Jurkat, Clone E6-1 (cell line): ENCODE data around the genes SFTPA1 and NRG3.

GRCh38 chr10:79253235-79253915, 93.9 kb upstream of the PPIF start:
- RRBS, result no CpG with 5 or more reads among the region's 12 CpGs

- RRBS, result no CpG with 5 or more reads among the region's 12 CpGs
Measured at GRCh38 chr10:79301504-79302159, 45.6 kb upstream of the PPIF start.

DNA sequence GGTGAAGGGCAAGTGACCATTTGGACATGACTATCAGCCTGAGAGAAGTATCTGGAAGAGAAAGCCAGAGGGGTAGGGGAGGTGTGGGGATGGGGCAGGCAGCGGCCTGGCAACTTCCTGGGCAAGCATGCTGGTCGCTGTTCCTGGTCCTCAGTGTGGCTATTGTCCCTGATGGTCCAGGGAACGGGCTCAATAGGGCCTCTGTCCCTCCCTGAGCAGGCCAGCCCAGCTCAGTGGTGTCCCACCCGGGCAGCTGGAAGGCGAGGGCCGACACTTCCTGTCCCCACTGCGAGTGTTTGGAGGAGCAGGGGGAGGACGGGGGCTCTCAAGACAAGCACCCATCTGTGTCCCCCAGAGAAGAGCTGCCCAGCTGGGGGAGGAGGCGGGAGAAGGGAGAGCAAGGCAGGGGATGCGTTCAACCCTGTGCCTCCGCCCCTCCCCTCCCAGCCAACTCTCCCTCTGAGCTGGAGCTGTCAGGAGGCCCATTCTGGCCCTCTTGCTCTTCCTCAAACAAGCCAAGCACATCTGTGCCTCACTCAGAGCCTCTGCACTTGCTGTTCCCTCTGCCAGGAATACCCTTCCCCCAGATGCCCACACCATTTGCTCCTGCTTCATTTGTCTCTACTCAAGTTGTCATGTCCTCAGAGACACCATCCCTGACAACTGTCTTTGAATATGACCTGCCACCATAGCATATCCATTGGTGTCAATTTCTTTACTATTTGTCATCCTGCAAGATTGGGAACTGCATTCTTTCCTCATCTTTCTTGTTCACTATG, 35.7 kb downstream of the ZCCHC24 start:
- RRBS, result no CpG with 5 or more reads among the region's 11 CpGs

DNA sequence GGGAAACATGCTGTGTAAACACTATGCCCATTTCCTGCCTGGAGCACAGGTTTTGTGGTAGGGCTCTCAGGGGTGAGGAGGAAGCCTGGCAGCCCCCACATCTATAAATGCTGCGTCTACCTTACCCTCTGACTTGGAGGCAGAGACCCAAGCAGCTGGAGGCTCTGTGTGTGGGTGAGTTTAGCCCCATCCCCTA, at the start of gene SFTPA1:
TSS of gene SFTPA1 (plus strand) at position 131 of the 196 bp plus-strand sequence.
- RRBS, result no CpG with 5 or more reads among the region's 1 CpG

GRCh38 chr10:80149400-80149885, 16.9 kb downstream of the PLAC9 start:
- RRBS, result no CpG with 5 or more reads among the region's 1 CpG

DNA sequence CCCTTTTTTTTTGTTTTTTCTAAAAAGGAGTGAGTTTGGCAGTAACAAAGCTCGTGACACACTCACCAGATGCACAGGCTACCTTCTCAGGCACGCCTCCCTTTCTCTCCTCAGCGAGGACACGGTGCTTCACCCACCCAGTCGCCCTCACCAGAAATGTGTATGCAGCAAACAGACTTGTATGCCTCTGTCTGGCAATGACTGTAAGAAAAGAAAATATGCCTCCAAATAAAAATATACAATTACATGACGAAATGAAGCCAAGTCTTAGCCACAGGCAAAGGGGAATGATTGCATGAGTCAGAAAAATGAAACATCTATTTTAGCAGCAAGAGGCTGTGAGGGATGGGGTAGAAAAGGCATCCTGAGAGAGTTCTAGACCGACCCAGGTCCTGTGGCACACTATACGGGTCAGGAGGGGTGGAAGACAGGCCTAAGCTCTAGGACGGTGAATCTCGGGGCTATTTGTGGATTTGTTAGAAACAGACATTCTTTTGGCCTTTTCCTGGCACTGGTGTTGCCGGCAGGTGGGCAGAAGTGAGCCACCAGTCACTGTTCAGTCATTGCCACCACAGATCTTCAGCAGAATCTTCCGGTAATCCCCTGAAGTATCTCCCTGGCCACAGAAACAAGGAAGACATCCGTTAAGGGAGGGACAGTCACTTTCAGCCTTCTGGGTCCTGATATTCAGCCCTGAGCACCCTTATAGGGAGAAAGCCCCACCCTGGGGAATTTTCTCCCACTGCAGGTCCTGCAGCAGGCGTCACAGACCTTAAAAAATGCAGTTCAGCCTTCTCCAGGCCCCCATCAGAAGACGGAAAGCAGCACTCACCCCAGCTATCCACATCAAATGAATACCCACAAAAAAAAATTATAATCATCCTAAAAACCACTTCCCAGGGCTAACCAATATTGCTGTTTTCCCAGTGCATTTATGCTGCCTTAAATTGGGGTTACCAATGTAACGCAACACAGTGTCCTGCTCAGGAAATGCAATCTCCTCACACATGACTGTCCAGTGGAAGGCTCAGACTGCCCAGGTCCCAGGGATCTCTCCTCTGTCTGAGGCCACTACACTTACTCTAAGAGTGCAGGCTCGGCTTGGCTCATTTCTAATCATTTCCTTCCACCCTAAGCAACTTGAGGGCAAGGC, 23.1 kb downstream of the PLAC9 start:
- RRBS, result 47% methylated on average over 2 of the region's 17 CpGs

DNA sequence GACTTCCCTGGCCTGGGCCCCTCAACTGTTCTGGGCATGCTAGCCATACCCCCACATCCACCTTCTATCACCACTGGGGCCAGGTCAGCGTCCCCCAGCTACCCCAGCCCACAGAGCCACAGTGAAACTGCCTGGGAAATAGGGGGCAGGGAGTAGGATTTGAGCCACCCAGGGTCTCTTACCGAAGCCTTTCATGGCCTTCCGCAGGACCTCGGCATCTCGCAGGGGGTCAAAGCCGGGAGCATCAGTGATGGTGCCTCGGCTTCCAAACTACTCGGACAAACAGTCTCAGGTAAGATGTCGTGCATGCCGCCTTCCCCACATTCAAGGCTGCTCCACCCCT, 34.5 kb downstream of the PLAC9 start:
- RRBS, result no CpG with 5 or more reads among the region's 10 CpGs

GRCh38 chr10:80178043-80179073, 27.0 kb downstream of the ANXA11 start:
- RRBS, result no CpG with 5 or more reads among the region's 12 CpGs

DNA sequence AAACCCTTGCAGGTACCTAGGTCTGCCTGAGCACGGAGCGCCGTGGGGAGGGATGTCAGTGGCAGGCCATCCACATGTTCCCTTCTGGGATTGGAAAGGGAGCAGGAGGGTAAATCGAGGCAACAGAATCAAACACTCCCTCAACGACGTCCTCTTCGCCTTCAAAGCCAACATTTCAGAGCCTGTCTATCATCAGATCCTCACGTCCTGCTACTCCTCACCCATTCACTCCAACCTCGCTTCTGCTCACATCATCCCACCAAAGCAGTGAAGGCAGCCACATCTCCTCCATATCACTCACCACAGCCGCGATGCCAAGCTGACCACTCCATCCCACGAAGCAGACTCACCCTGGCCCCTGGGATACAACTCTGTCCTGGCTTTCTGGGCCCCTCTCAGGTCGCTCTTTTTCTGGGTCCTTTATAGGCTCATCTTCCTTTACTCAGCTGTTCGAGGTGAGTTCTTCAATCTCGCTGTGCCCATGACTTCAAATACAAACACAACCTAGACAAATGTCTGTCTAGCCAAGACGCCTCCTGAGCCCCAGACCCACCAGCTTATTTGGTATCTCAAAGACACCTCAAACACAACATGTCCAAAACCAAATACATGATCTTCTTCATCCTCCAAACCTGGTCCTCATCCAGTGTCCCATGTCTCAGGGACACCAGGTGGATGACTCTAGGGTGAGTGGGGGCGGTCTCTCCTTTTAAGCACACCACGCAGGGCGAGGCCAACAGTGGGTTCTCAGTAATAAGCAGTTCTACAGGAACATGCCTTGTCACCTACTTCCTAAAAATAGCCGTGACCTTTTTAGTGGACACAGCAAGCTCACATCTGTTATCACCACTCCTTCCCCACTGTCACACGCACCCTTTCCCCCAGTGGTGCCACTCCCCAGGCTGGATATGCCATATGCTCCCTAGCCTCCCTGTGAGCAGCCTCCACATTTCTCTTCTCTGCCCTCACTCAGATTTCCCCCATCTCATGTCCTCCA, 4.1 kb downstream of the ANXA11 start:
- RRBS, result no CpG with 5 or more reads among the region's 21 CpGs

DNA sequence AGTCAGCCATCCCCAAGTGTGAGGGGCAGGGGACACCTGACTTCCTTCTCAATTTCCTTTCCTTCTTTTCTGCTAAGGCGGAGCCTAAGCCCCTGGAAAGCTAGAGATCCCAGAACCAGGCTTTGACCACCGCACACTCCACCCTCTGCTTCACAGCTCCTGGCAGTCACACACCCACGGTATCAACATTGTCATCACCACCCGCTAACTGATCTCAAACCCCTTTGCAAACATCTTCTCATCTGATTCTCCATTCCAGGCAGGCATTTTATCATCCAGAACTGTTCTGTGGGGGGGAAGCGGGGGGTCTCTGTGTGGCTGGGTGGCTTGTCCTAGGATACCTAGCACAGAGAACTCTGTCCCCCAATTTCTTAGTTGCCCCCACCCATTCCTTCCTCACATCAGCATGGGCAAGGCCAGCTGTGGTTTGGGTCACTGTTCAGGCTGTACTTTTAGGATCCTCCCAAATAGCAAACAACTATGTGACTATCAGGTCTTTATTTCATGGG, 3.4 kb downstream of the ANXA11 start:
- RRBS, result no CpG with 5 or more reads among the region's 5 CpGs

GRCh38 chr10:80265601-80266513, 23.6 kb downstream of the MAT1A start:
- RRBS, result 71% methylated on average over 2 of the region's 15 CpGs

- RRBS, result no CpG with 5 or more reads among the region's 1 CpG
Measured at GRCh38 chr10:80322512-80323035, 33.1 kb upstream of the MAT1A start.

GRCh38 chr10:80426984-80427973, 18.9 kb downstream of the PRXL2A start:
- RRBS, result no CpG with 5 or more reads among the region's 12 CpGs

GRCh38 chr10:80464504-80465478, 10.7 kb downstream of the TSPAN14 start:
- RRBS, result 15% methylated on average over 4 of the region's 15 CpGs

GRCh38 chr10:80465813-80466369, 11.8 kb downstream of the TSPAN14 start:
- RRBS, result no CpG with 5 or more reads among the region's 3 CpGs

DNA sequence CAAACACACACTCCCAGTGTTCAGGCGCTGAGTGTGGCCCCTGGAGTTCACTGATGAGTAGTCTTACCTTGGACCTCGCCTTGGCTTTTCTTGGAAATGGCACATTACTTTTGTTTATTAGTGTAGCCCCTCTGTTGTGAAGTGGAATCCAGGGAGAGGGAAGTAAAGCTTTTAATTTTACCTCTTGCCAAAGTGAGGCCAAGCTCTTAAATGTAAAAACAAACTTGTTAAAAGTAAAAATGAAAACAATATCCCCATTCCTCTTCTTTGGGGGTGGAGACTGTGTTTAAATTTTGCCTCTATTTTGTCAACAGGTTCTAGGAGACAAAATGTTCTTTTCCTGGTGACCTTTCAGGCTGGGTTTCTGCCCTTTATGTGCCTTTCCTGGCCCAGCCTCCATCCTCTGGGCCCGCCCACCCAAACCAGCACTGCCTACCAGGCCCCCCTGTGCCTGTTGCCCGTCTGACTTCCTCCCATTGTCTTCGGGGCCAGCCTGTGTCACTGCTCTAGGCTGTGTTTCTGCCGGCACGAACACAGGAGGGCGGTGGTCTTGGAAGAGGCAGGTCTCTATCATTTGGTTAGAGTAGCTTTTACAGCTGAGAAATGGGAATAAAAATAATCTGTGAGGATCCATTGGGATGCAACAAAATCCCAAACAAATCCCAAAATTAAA, 13.8 kb downstream of the TSPAN14 start:
- RRBS, result no CpG with 5 or more reads among the region's 8 CpGs

DNA sequence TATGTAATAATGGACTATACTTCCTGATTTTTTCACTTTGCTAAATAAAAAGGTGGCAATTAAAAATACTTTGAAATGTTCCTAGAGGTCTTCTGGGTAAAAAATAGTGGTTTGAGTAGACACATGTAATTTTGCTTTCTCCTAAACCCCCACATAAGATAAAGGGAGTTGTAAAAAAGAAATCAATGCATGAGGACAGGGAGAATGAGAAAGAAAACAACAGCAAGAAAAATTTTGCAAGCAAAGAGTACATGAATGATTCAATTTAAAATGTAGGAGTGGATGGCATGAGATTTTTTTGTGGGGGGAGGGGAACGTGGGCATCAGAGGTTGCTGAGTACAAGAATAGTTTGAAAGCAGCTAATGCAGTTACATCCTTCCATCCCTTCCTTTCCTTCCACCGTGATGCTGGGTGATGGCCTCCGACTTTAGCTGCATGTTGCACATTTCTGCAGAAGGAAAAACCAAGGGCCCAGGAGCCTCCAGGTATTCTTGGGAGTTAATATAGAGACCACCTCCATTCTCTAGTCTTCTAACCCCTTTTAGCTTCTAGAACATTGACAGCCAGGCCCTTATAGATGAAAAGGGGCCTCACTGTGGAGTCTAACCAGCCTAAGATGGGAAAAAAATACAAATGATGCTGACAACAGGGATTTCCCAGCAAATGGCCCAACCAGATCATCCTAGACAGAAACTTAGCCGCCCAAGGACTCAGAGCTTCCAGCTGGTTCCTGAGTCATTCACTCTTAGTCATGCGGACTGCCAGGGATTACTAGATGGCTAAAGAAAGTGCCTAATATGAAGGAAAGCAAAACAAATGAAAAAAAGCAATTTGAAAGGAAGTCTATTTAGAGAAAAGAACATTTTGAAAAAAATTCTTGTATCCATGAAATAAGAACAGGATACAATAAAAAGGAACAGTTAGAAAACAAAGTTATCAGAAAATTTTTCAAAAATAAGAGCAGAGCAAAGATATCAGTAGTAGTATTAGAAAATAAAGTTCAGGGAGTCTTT, 23.5 kb downstream of the TSPAN14 start:
- RRBS, result no CpG with 5 or more reads among the region's 5 CpGs

- RRBS, result no CpG with 5 or more reads among the region's 10 CpGs
Measured at GRCh38 chr10:80536494-80536972, 1.2 kb upstream of the SH2D4B start.

DNA sequence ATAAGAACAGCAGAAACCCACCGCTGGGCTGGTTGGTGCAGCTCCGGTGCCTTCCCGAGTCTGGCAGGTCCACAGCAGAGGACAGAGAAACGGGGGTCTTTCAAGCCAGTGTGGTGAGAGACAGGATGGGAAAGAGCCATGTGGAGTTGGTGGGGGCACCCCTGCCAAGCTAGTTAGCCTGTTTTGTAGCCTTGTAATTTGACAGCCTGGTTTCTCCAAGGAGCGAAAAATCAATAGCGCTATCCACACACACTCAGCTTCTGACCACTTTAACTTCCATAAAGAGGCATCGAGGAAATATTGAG, 165.8 kb downstream of the SH2D4B start:
- RRBS, result no CpG with 5 or more reads among the region's 7 CpGs

DNA sequence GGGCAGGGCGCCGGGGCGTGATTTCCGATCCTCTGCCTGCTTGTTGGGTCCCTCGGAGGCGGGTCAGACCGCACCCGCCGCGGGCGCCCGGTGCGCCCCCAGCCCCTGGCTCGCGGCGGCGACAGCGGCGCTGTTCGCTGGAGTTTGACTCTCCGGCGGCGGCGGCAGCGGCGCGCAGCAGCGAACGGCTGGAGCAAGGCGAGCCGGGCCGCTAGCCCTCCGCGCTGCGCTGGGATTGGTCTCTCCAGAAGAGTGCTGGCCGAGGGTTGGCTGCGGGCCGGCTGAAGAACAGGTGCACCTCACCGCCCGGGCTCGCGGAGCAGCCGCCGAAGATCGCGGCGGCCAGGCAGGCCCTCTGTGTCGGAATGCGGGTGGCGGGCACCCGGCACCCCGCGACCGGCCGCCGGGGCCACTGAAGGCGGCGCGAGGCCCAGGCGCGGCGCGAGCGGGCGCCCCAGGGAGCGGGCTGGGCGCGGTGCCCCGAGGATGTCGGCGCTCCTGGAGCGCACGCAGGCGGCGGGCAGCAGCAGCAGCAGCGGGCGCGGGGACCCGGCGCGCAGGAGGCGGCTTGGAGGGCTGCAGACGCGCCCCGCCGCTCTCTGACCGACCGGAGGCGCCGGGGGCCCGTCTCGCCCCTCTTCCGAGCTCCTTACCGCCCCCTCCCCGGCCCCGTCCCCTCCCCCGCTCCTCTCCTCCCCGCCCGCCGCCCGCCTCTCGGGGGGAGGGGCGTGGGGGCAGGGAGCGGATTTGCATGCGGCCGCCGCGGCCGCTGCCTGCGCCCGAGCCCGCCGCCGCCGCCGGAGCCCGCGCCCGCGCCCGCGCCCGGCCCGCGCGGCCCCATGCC, at the start of gene NRG3:
TSS of gene NRG3 (plus strand) at position 744 of the 844 bp plus-strand sequence.
- RRBS, result 34% methylated on average over 65 of the region's 126 CpGs